Cytotoxic T cell (primary cell): ENCODE data around the genes TLCD4 and PLPPR5.

DNA sequence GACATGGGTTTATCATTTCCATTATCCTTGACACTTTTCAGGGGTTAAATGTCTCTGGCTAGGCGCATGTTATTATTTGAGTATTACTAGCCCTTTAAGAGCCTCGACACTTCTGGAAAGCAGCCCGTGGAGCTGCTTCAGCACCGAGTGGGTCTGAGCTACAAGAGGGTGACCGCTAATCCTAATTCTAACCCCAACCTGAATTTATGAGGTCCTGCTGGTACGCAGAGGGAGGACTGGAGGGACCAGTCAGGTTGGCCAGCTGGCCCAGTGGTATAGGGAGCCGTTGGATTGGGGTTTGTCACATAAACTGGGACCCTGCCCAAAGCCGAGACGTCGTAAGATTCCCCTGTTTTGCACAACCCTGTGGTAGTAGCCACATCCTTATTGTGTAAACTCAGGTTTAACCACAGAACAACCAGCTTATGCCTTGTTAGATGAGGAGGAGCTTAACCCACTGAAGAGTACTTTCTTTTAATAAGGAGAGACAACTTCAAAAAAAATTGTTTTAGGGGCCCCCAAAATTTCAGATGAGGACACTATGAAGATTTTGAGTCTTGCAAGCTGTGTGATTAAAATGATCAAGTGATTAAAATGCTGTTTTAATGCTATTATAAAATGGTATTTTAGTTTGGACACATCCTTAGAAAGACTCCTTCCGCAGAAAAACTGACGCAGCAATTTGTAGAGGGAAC lies 60.8 kb upstream of the F3 start:
- PRO-cap, 2 experiments, result no peak in any of the 2 experiments

DNA sequence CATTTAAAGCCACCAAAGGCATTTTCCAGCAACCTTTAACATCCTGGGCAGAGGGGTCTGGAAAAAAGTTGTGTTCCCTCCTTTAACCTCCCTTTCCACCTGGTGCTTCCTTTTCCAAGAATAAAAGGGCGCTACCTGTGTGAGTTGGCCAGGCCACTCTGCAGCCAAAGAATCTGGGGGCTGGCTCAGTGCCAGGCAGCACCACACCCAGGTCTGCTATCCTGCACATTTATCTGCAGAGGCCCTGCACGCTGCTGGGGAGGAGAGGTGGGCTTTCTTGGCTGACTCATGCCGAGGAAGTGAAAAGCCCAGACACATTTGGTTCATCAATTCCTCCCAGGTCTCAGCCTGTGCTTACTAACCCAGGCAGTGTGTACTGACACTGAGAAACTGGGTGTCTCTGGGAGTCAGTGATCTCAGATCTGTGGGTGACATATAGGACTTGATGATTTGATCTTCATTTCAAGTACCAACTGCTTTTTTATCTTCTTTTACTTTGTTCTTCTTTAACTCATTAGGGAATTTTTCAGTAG lies 79.9 kb upstream of the F3 start:
- PRO-cap, 2 experiments, result no peak in any of the 2 experiments

DNA sequence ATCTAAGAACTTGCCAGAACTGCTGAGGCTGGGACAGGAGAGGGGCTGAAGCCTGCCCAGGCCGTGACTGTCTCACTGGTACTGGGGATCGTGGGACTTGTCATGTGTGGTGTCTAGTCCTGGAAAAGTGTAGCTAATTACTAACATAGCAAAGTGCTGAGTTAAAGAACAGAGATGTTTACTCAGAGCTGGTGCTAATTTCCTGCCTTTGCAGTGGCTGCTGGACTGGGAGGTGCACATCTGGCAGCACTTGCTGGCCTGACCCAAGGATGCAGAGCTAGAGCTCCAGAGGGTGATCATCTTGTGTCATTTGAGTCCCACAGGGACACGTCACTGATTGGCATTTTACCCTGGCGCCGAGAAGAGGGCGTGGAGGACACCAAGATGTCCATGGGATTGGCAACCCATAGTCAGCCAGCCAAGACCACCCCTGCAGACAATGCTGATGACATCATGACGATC lies 110.2 kb upstream of the SLC44A3 start:
- PRO-cap, 2 experiments, result no peak in any of the 2 experiments

- PRO-cap, 2 experiments, result no peak in any of the 2 experiments
These were observed 24.6 kb upstream of the SLC44A3 start for GRCh38 chr1:94795570-94795981.

- PRO-cap, 2 experiments, result no peak in any of the 2 experiments
These were observed 31.3 kb downstream of the CNN3 start for GRCh38 chr1:94895530-94896119.

GRCh38 chr1:95116494-95117065 lies 575 bp upstream of the TLCD4 start:
- PRO-cap, 2 experiments, result no peak in any of the 2 experiments

DNA sequence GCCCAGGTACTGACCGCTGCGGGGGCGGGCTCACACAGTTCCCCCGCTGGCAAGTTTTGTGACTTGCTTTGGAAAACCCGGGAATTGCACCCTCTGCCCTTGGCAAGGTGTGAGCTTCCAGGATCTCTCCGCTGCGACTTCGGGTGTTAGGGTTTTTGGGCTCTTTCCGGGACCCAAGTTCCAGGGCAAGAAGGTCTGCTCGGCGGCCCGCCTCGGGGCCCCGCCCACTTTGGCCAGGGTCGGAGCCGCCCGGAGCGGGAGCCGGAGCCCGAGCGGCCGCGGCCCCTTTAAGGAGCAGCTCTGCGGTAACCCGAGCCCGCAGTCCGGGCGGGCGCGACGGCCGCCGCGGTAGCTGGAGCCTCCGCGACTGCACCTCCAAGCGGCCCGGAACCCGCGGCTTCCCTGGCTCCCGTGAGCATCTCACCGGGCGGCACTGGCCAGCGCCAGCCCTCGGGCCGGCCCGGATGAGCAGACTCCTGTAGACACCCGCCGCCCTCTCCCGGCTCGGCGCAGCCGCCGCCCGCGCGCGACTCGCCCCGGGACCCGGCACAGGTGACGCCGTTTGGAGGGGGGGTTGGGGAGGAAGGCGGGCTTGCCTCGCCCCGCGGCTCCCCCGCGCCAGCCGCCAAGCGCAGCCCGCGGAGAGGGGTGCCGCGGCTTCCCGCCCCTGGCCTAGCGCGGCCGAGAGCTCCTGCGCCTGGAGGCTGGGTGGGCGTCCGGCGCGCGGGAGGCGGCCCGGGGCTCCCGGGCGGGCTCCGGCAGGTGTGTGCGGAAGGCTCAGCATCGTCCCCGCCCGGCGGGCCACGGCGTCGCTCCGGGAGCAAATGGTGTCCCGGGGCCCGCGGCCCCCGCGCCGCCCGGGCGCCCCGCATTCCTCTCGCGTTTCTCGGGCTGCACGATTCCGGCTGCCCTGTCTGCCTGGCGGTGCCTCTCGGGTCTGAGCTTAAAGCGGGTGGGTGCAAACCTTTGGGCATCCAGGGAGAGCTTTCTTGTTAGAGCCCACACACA lies at the start of gene TLCD4:
Gene TLCD4 (plus strand): TSS at position 290 of the 1,008 bp plus-strand sequence.
- PRO-cap, 2 experiments, result no peak in any of the 2 experiments

GRCh38 chr1:95118074-95118444 lies 904 bp downstream of the TLCD4 start:
- PRO-cap, 2 experiments, result no peak in any of the 2 experiments

DNA sequence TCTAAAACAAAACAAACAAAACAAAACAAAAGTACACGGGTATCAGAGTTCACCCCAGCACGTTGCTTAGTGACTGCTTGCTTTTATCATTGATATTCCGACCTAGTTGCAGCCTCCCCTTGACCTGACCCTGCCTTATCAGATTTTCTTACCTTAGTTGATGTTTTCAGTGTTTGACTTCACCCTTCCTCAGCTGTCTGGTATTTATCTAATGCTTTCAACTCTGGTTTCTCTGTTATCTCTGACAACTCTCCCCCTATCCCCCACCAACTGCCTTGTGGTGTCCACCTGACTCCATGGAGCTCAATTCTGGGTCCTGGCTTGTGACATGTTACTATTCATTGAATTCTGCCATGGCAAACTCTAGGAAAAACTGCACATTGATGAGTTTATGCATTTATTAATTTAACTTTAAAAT lies 5.2 kb downstream of the TLCD4 start:
- PRO-cap, 2 experiments, result no peak in any of the 2 experiments

DNA sequence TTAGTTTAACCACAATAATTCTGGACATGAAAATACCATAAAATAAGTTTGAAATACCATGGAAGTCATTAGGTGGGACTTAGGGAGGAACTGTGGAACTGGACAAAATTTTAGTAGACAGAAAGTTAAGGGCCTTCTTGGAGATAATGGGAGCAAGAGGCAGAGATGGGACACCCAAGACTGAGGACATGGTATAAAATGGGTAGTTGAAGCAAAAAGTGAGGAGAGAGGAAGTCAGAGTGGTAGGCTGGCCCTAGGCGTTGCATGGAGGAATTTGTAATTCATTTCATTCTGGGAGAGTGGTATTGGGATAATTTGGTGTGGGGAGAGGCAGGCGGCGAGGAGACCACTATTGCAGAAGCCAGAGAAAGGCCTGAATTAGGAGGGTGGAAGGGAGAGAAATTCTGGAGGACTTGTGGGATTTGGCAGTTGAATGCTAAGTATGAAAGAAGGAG lies 6.4 kb downstream of the RWDD3 start:
- PRO-cap, 2 experiments, result no peak in any of the 2 experiments

GRCh38 chr1:96425463-96425852 lies 296.1 kb upstream of the PTBP2 start:
- PRO-cap, 2 experiments, result no peak in any of the 2 experiments

GRCh38 chr1:96794497-96795586 lies 73.3 kb downstream of the PTBP2 start:
- PRO-cap, 2 experiments, result no peak in any of the 2 experiments

- PRO-cap, 2 experiments, result no peak in any of the 2 experiments
These were observed 408.0 kb downstream of the PTBP2 start for GRCh38 chr1:97129481-97130083.

- PRO-cap, 2 experiments, result no peak in any of the 2 experiments
These were observed 509.5 kb downstream of the DPYD start for GRCh38 chr1:97411395-97411713.

DNA sequence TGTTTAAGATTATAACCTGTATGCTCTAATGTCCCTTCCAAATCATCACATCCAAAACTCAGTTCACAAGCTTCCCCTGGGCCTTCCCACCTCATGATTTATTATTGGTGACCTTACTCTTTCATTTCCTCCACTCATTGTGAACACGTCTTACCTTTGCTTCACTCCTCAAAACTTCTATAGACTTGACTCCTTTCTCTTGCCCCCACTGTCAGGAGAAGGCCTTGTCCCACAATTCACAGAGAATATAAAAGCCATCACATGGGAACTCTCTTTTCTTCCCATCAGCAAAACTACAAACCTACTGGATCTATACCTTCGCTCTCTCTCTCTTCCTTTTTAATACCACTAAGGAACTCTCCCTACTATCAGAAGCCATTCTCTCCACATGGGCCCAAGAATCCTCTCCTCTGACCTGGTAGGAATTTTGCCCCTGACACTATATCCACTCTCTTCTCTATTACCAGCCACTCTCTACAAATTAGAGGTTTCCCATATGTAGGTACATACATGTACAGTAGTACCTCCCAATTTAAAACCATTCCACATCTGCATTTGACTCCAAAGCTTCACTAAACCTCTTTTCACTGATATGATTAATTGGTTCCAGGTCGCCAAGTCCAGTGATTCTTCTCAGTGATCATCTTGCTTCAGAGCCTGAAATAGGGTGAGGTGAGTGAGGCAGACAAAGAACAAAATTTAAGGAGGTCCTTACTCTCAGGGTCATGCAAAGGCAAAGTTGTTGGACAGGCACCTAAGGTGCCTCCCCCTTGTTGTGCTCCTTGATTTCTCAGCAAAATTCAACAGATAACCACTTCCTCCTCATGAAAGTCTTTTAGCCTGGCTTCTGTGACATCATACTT lies 365.2 kb downstream of the DPYD start:
- PRO-cap, 2 experiments, result no peak in any of the 2 experiments

DNA sequence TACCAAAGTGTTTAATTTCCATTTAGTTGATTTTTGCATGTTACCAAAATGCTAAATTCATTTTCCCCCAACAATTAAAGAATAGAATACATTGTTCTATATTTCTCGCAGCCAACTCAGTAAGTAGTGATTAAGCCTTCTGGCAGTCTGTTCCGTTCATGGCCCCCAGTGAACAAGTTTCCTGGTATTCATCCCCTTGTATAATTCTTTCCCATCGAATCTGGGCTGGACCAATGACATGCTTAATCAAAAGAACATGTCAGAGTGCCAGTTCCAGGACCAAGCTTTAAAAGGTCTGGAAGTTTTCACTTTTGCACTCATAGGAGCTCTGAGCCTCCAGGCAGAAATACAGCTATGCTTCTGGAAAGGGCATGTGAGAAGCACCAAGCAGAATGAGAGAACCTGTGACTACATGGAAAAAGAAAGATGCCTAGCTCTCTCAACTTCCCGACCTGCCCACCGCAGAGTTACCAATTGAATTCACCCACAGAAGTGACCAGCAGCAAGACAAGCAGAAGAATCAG lies 22.5 kb upstream of the DPYD start:
- PRO-cap, 2 experiments, result no peak in any of the 2 experiments

DNA sequence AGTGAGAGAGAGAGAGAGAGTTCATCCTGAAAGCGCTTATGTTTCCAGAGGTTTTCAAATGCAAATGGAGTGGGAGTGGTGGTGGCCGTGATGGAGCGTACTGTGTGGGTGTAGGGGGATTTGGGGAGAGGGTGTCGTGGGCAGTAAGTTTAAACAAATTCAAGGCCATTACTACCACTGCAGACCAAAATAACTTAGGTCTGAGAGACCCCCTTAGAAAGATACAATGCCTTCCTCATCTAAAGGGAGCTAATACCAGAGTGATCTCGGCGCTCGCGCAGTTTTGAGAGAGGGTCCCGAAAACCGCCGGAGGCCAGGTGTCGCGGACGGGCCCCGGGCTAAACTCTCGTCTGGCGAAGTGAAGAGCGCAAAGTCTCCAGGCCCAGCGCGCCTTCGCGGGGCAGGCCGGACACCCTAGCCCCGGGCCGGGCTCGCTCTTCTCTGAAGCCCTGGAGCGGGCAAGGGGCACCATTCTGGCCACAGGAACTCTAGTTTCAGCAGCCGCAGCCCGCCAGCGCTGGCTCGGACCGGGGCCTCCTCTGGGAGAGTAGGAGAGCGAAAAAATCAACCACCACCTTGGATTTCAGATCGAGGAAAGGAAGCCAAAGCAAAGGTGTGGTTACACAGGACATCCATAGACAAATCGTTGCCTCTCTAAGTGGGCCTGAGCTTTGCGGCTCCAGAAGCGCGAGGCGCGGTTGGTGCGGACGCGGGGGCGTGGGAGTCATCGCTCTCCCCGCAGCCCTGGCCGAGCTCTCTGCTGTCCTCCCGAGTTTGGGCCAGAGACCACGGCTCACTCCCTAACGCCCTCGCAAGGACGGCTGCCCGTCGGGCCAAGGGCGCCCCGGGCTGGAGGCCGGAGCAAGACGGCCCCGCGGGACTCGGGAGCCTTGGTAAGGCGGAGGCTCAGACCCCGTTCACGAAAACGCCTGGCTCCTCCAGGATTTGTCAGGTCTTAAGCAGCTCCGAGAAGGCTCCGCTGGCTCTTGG lies 132.6 kb upstream of the DPYD start:
- PRO-cap, 2 experiments, result no peak in any of the 2 experiments

GRCh38 chr1:99004317-99005261 lies at the start of gene PLPPR5:
PLPPR5 (minus strand) TSS chr1:99004861.
- PRO-cap, 2 experiments, result no peak in any of the 2 experiments

DNA sequence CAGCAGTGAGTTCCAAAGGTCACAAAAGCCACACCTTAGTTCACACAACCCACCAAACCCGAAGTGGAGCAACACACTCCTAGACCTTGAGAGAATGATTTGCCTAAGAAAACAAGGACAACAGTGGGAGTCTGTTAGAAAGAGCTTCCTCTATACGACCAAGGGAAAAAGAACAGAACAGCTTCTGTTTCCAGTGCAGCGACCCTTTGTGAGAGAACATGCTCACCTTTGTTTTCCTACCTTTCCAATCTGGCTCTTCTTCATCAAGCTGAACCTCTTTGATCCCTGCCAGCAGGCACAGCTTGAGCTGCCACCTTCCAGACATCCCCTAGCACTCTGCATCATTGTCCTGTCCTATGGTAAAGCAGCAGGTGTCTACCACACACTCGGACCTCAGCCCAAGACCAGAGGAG lies 56.7 kb upstream of the PALMD start:
- PRO-cap, 2 experiments, result no peak in any of the 2 experiments

- PRO-cap, 2 experiments, result no peak in any of the 2 experiments
These were observed 13.8 kb downstream of the PALMD start for GRCh38 chr1:99659597-99660278.